T-cell (primary cell): ENCODE results near the gene GADD45B.

DNA sequence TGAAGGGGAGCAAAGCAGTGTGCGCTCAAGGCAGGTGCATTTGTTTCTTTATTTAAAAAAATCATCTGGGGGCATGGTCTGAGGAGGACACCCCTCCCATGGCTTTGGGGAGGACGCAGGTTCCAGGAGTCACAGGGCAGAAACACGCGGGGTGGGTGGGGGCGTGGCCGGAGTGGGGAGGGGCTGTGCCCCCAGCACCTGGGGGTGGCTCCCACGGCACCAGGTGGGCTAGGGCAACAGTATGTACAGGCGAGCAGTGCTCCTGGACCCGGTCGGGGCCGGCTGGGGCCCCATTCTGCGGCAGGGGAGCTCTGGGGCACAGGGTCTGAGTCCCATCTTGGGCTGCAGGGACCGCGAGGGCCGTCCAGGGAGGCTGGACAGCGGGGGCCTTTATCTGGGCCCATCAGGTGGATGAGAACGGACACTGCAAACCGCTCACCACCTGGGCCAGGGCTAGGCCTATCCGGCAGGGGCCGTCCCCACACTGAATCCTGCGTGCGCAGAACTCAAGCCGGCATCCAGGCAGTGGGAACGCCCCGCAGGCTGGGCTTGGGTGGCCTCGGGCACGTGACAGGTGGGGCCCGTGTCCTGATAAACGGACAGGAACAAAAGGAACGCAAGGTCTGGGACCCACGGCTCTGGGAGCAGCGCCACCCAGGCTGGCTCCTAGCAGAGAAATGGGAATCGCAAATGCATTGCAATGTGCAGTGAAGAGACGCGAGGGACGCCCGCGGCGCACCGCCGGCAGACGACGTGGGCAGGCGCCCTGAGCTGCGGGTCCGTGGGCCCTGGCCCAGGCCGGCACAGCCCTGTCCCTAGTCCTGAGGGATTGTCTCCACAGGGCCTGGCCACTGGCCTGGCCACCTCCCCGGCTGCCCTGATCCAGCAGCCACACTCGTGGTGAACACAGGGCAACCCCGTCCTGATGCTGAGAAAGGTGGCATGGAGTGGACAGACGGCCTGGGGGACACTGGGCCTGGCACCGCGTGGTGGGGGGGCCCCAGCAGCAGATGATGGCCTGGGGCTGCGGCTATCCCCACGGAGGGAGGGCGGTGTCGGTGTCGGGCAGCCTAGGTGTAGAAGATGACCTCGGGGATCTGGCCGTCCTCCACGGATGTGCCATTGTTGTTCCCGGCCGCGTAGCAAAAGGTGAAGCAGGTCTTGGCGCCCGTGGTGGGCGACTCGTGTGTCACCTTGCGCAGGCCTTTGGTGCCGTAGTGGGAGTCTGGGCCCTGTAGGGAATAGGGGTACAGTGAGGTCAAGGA, 29.7 kb downstream of the BTBD2 start:
- PRO-cap, 7 experiments = no peak in any of the 7 experiments

GRCh38 chr19:2060523-2061597, 9.8 kb upstream of the MKNK2 start:
- PRO-cap, 7 experiments = peak in 7 of 7 experiments; most common plus-strand start chr19:2061250 (in 5); most common minus-strand start chr19:2061475 (in 7)

- PRO-cap, 7 experiments = no peak in any of the 7 experiments
Observed at GRCh38 chr19:2110492-2111136, 13.9 kb downstream of the IZUMO4 start.

DNA sequence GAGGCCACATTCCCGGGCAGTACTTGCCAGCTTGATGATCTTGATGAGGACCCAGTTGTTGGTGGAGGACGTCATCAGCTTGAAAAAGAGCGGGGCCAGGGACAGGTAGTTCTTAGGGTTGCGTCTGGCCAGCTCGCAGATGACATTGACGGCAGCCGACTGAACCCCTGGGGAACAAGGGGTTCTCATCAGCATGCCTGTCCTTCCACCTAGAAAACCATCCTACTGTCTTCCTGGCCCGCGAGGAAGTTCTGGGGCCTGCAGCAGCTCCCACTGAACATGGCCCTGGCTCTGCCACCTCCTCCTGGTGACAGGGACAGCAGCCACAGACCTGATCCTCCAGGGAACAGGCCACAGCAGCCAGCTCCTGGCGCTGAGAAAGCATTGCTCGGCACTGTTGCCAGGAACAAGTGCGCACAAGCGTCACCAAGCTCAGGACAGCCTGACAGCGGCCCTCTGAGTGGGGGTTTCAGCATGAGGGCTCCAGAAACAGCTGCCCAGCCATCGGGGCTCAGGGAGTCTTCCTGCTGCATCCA, 22.0 kb downstream of the AP3D1 start:
- PRO-cap, 7 experiments = no peak in any of the 7 experiments

DNA sequence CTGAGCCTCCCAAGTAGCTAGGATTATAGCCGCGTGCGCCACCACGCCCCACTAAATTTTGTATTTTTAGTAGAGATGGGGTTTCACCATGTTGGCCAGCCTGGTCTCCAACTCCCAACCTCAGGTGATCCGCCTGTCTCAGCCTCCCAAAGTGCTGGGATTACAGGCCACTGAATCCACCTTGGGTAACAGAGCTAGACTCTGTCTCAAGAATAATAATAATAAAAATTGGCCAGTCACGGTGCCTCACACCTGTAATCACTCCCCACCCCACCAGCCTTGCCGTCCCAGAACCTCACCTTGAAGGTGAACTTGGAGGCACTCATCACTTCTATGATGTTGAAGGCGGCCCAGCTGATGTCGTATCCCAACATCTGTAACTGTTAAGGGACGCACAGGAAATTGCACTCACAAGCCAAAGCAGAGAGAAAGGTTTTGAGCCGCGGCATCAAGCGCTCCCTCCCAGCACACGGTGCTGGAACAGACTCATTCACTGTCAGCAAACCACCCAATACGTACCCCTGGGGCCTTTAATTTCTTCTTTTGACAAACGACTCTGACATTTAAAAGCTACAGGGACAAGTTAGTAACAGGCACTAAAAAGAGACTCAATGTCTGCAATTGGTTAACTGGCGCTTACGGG, 13.8 kb downstream of the AP3D1 start:
- PRO-cap, 7 experiments = no peak in any of the 7 experiments

DNA sequence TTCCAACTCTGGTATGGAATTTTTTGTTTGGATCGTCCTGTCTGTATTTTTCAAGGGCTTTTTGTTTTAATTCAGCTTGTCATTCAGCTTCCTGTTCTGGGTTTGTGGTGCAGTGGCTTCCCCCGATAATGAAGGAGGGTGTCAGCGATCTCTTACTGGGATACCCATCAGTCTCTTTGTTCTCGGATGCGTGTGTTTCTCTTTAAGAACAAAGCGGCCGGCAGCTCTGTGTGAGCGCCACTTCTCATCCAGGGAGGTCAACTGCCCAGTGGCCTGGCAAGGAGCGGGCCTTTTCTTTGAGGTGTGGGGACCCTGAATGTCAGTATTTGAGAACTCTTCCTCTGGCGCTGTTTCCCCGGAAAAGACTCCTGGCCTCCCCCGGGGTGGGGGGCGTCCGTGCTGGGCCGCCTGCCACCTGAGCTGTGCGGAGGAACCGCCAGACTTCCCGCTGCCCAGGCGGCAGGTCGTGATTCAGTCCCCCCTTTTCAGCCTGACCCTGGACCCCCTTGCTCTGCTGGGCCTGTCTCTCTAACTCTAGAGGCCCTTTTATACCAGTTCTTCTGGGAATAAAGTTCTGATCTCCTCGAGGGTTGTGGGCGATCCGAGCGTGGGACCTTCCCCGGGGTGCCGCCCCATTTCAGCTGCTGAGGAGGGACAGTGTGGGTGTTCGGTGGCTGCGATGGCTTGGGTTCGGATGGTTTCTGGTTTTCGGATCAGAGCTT, 3.3 kb downstream of the SF3A2 start:
- PRO-cap, 7 experiments = peak in 1 of 7 experiments; most common plus-strand start position 167 of the sequence (in 1)

GRCh38 chr19:2271348-2272067, 10.5 kb downstream of the PEAK3 start:
- PRO-cap, 7 experiments = no peak in any of the 7 experiments

DNA sequence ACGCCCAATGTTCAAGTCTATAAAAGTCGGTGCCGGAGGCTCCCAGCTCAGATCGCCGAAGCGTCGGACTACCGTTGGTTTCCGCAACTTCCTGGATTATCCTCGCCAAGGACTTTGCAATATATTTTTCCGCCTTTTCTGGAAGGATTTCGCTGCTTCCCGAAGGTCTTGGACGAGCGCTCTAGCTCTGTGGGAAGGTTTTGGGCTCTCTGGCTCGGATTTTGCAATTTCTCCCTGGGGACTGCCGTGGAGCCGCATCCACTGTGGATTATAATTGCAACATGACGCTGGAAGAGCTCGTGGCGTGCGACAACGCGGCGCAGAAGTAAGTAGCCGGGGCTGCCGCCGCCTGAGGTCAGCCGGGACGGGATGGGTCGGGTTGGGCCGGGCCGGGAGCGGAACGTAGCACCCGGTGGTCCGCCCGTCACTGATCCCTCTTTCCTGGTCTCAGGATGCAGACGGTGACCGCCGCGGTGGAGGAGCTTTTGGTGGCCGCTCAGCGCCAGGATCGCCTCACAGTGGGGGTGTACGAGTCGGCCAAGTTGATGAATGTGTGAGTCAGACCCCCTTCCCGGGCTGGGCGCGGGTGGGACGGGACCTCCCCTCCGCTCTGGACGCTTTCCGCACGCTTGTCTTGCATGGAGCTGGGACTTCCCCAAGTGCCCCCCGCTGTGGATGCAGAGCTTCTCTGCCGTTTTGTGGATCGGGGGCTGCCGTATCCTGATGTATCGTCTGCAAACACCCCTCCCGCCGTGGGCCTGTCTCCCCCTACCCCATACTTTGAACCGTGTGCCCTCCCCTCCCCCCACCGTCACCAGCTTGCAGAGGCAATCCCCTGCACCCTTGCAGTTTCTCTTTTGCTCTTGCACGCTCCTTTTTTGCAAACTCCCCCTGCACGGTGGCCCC, at the start of gene GADD45B:
GADD45B (plus strand) TSS at position 50 of the 906 bp plus-strand sequence.
- PRO-cap, 7 experiments = peak in 7 of 7 experiments; most common plus-strand start position 50 of the sequence (in 7); most common minus-strand start position 520 of the sequence (in 1)

DNA sequence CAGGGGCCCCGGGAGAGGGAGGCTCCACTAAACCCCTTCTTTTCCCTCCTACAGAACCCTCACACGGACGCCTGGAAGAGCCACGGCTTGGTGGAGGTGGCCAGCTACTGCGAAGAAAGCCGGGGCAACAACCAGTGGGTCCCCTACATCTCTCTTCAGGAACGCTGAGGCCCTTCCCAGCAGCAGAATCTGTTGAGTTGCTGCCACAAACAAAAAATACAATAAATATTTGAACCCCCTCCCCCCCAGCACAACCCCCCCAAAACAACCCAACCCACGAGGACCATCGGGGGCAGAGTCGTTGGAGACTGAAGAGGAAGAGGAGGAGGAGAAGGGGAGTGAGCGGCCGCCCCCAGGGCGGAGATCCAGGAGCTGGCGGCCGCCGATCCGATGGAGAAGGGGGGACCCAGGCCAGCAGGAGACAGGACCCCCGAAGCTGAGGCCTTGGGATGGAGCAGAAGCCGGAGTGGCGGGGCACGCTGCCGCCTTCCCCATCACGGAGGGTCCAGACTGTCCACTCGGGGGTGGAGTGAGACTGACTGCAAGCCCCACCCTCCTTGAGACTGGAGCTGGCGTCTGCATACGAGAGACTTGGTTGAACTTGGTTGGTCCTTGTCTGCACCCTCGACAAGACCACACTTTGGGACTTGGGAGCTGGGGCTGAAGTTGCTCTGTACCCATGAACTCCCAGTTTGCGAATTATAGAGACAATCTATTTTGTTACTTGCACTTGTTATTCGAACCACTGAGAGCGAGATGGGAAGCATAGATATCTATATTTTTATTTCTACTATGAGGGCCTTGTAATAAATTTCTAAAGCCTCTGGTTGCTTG, 1.7 kb downstream of the GADD45B start:
- PRO-cap, 7 experiments = peak in 2 of 7 experiments; most common plus-strand start position 318 of the sequence (in 2); most common minus-strand start position 191 of the sequence (in 1)

GRCh38 chr19:2478268-2479118, 2.6 kb downstream of the GADD45B start:
- PRO-cap, 7 experiments = peak in 7 of 7 experiments; most common plus-strand start chr19:2478861 (in 4); most common minus-strand start chr19:2478455 (in 2)

GRCh38 chr19:2494587-2495203, 18.8 kb downstream of the GADD45B start:
- PRO-cap, 7 experiments = peak in 3 of 7 experiments; most common plus-strand start chr19:2495116 (in 3); most common minus-strand start chr19:2494987 (in 2)

DNA sequence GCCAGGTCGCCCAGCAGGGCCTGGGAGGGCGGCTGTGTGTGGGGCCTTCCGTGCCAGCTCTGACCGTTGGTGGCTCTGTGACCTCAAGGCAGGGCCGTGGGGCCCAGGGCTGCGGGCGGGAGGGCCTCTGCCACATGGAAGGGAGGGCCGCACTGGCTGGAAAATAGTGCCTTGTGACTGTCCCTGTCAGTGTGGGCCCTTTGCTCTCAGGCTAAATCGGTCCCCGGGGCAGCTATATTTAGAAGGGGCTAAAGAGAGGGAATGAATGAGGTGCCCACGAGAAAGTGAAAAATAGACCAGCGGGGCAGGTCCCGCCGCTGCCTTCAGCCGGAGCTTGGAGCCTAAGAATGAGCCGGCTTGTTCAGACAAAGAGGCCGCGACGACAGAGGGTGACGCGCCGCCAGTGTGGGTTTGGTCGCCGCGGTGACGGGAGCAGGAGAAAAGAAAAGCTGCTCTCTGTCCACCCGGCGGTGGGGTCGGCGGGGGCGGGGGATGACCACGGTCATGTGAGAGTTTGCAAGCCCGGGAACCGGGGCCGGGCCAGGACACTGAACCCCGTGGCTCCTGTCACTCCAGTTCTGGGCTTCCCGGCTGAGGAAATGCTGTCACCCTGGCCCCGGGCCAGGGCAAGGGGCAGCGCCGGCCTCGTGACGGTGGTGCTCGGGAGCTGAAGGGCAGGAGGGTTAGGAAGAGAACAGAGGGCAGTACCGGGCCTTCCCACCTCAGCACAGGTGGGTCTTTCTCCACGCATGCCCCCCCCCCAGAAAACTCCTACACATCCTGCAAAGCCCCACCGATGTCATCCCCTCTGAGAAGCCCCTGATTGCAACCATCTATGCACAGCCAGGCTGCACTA, 70.6 kb downstream of the GADD45B start:
- PRO-cap, 7 experiments = no peak in any of the 7 experiments

DNA sequence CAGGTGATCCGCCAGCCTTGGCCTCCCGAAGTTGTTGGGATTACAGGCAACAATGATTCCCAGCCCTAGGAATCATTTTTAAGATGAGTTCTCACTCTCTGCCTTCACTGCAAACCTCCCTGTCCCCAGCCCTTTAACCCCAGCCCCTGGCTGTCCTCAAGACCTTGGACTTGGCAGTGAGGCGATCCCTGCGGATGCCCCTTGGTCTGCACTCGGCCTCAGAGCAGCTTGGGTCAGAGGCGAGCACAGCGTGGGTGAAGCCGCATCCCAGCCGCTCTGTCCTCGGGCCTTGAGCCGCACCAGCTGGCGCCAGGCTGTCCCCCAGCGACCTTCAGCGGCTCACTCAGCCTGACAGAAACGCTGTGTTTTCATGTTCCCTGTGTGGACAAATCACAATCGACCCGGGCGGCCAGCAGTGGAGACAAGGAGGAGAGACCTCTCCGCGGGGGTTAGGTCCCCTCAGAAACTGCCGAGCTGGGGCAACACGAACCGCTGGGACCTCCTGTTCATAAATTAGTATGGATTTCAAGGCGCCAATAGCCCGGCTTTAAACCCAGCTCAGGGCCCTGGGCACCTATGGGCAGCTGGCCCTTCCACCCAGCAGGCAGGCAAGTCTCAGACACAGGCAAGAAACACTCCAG, 52.0 kb downstream of the GNG7 start:
- PRO-cap, 7 experiments = no peak in any of the 7 experiments

DNA sequence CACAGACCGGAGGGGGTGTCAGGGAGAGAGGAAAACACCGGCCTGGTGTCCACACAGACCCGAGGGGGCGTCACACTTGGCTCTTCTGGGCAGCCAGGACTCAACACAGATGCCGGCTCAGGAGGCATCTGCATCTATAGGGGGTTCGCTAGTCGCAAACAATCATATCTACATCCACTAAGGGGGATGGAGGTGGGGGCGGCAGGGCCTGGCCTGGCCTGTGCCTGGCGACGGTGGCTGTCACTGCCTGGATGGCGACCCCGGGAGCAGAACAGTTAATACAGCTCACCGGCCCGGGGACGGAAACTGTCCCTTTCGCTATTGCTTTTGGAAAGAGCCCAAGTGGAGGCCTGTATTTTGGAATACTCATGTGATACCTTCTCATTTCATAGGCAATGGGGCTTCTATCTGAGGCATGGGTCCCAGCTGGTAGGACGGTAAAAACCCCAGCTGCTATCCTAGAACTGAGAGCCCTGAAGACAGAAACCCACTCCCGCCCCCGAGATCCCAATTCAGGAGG, 17.7 kb downstream of the SGTA start:
- PRO-cap, 7 experiments = no peak in any of the 7 experiments

- PRO-cap, 7 experiments = no peak in any of the 7 experiments
Observed at GRCh38 chr19:2790112-2790609, 4.9 kb downstream of the THOP1 start.

DNA sequence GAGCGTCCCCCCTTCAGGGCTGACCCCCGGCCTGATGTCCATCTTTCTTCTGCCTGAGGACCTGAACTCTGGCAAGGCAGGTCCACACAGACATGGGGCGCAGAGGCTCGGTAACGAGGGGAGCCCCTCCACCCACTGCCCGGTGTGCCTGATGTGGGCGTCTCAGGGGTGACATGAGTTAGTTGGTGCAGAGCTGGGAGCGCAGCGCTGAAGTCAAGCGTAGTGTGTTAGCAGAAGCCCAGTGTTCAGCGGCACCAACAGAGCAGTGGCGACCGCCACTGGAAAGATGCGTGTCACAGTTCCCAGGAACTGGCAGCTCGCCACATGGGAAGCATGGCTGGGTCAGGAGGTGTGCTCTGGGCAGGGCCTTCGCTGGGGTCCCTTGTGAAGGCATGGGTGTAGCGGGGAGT, 11.4 kb downstream of the THOP1 start:
- PRO-cap, 7 experiments = no peak in any of the 7 experiments

DNA sequence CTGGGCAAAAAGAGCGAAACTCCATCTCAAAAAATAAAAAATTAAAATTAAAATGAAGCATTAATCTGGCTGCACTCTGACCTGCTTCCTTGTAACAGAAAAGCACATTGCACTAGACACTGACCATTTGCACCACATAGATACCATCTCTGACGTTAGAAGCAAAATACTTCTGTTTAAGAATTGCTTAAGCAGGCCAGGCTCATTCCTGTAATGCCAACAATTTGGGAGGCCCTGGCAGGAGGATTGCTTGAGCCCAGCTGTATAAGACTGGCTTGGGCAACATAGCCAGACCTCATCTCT, 7.3 kb upstream of the TLE6 start:
- PRO-cap, 7 experiments = no peak in any of the 7 experiments

DNA sequence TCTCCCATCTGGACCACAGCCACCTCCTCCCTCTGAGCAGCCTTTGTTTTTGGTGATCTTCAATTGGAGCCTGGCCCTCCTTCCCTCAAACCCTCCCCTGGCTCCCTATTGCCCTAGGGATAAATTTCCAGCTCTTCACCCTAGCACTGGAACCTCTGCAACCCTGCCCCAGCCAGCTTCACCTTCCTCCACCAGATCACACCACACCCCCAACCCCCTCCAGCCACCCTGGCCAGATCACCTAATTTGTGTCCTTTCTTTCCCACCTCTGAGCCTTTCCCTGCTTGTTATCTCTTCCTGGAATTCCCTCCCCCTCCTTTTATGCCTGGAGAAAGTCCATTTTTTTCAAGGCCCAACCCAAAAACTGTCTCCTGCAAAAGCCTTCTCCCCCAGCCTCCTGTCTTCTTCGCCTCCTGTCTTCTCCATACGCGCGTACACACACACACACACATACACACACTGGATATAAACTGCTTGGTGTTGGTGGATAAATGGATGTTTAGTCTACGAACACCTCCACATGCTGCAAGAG, 5.2 kb upstream of the TLE2 start:
- PRO-cap, 7 experiments = no peak in any of the 7 experiments

- PRO-cap, 7 experiments = peak in 1 of 7 experiments; most common plus-strand start chr19:3061792 (in 1)
Observed at GRCh38 chr19:3061688-3062080, 611 bp downstream of the TLE5 start.

- PRO-cap, 7 experiments = peak in 7 of 7 experiments; most common plus-strand start chr19:3155353 (in 5); most common minus-strand start chr19:3155117 (in 6)
Observed at GRCh38 chr19:3154816-3155525, 19.1 kb downstream of the GNA15 start.